PC-3 (cell line): Measurements from ENCODE around the genes ZNG1F and FOXD4L3.

GRCh38 chr9:38063912-38064650, 4.9 kb downstream of the SHB start:
- RAMPAGE, long total RNA, result no peak

DNA sequence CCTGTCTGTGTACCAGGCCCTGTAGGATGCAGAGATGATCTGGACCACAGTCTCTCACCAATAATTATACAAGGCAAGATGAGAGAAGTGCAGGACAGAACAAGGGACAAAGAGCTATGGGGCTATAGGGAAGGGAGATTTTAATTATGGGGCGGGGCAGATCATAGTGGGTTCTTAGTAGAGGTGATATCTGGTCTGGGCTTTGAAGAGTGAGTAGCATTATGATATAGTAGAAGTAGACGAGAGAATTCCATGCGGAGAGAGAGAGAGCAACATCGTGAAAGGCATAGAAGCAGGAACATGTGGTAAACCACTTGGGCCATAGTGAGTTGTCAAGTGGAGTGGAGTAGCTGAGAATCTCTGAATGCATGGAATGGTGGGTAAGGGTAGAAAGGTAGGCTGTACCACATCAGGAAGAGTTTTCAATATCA, 4.3 kb upstream of the SHB start:
- RAMPAGE, long total RNA, result no peak

- RAMPAGE, long total RNA, result no peak
Measured at GRCh38 chr9:38130649-38131242, 61.7 kb upstream of the SHB start.

GRCh38 chr9:38652394-38652670, 31.9 kb upstream of the ANKRD18A start:
- RAMPAGE, long total RNA, result no peak

- RAMPAGE, long total RNA, result no peak
Measured at GRCh38 chr9:38687998-38688371, 31.9 kb downstream of the FAM240B start.

DNA sequence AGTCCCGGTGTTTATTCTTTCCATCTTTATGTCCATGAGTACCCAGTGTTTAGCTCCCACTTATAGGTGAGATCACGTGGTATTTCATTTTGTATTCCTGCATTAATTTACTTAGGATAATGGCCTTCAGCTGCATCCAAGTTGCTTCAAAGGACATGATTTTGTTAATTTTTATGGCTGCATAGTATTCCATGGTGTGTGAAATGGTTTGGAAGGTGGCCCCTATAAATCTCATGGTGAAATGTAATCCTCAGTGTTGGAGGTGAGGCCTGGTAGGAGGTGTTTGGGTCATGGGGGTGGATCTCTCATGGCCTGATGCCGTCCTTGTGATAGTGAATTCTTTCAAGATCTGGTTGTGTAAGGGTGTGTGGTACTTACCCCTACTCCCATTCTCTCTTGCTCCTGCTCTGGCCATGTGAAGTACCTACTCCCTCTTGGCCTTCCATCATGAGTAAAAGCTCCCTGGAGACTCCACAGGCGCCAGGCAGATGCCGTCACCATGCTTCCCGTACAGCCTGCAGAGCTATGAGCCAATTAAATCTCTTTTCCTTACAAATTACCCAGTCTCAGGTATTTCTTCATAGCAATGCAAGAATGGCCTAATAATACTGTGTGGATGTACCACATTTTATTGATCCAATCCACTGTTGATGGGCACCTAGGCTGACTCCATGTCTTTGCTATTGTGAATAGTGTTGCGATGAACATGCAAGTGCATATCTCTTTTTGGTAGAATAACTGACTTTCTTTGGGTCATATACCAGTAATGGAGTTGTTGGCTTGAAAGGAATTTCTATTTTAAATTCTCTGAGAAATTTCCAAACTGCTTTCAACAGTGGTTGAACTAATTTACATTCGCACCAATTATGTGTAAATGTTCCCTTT, 139.9 kb downstream of the FOXD4L6 start:
- RAMPAGE, long total RNA, result no peak

DNA sequence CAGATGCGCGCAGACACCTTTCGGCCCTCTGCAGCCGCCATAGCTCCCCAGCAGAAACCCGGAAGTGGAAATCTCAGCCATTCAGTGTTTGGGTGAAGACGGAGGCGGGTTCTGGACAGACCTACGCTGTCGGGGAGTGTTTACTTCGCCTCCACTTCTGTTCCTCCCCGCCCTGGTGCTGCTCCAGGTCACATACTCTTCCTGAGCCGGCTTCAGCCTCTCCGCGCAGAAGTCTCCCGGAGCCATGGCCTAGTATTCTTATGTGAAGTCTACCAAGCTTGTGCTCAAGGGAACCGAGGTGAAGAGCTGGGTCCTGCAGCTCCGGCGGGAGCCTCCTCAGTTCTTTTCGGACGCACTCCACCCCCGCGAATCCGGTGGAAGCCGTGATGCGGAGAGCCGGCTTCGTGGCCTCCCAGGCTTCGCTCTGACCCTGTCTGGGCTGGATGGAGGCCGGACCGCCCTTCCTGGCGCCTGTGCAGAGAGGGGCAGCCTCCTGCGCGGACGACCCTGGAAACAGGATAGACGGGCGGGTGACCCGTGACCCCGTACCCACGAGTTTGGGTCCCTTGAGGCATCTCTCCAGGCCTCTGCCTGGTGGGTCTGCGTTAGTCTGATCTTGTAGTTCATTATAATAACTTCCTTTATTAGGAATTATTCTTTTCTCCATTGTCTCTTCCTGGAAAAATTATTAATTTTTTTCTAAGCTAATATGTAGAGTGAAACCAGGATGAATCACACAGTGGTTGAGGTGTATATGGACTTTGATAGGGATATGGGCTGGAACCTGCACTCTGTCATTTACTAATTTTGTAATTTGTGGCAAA, 136.1 kb downstream of the FOXD4L6 start:
- RAMPAGE, long total RNA, result no peak

- RAMPAGE, long total RNA, result no peak
Measured at GRCh38 chr9:41189235-41189568, at the start of gene ZNG1F. TSS of gene ZNG1F (minus strand) at chr9:41189317.

DNA sequence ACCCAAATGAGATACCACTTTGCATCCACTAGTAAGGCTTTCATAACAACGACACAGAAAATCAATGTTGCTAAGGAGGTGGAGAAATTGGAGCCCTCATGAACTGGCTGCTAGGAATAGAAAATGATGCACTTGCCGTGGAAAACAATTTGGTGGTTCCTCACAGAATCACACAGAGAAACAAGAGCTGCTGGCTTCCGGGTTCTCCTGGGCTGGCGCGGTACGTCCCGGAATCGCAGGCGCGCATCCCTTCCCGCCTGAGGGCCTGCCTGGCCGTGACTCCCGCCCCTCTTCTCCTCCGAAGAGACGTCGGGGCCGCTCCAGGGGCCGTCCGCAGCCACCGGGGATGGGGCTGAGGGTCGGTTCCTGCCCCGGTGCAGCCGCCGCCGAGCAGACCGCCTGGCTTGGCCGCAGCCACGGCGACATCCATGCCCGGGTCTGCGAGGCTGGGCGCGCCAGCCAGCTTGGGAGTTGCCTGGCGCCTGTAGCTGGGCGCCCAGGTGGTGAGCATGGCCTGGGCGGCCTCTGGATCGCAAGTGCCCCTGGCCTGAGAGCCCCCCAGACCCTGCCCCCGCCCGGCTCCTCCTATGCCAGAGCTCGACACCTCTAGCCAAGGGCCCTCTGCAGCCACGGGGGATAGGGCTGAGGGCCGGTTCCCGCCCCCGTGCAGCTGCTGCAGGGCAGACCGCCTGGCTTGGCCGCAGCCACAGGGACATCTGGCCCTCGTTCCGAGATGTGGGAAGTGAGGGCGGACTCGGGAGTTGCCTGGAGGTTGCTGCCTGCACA, 83.9 kb upstream of the ZNG1F start:
- RAMPAGE, long total RNA, result no peak

GRCh38 chr9:42792062-42792498, 608.6 kb downstream of the SPATA31A6 start:
- RAMPAGE, long total RNA, result no peak

DNA sequence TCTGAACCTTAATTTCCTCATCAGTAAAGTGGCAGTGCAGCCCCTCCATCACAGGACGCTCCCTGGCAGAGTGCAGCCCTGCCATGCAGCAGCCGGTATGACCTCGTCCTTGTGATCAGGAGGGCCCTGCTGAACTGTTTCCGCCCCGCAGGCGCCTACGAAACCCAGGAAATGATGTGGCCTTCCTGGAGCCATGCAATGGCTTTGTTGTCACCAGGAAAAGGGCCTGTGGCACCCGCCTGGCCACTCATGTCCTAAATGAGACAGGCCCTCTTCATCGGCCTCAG, 365.2 kb downstream of the SPATA31A7 start:
- RAMPAGE, long total RNA, result no peak

DNA sequence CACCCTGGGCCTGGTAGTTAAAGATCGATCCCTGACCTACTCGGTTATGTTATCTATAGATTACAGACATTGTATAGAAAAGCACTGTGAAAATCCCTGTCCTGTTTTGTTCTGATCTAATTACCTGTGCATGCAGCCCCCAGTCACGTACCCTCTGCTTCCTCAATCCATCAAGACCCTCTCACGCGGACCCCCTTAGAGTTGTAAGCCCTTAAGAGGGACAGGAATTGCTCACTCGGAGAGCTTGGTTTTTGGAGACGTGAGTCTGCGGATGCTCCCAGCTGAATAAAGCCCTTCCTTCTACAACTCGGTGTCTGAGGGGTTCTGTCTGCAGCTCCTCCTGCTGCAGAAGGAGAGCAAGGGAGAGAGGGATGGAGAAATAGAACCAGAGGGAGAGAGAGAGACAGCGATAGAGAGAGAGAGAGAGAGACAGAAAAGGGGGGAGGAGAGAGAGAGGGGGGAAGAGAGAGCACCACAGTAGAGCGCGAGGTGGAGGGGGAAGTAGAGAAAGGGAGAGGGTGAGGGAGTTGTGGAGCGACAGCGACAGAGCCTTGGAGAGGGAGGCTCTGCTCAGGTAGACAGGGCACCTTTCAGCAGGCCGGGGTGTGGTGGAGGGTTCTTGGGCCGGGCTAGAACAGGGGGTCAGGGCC, 1611.2 kb downstream of the SPATA31A7 start:
- RAMPAGE, long total RNA, result no peak

DNA sequence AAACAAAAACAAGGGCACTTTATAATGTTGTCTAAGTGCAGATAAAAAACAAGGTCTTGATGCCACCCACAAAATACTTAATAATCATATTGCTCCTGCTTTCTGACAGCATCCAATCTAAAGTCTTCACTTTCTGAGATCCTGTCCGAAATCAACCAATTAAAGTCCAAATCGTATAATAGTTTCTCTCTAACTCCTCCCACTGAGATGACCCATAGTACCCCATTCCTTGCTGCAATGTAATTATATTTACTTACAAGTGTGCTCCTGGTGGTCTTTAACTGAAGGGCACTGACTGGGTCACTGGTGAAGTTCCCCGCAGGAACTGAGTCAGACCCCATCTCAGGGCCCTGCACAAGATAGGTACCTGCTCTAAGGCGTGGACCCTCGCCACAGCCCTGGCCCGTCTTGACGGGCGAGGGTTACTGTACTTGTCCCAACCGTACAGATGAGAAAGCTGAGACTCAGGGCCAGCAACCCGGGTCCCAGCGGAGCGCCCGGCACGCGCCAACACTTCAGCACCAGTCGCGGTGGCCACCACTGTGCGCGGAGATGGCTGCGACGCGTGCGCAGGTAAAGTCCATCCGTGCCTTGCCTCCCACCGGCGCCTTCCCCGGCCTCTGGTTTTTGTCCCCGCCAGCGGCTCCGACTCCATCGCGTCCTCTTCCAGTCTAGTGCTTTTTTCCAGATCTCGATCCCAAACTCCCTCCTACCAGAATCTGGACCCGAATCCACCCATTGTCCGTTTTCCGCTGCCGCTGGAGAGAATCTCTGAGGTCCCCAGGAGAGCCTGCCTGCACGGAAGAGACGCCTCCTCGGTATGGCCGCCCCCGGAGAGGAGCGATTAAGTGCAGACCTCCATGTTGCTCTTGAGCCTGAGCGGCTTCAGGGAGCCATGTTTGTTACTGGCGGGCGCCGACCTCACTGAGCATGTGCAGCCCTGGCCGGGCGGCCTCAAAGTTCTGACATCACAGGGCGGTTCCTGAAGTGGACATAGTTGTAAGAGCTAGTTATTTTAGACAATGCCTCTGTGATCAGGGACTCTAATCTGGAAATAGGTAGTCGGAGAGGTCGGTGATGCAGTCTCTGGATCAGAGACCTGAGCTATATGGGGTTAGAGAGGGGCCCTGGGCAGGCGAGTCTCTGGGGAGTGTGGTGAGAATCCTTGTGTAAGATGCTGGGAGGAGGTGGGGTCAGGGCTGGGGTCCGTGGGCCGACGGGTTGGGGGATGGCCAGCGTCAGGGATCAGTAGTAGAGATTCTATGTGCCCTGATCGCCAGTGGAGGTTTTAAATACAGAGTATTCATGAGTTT, 1707.8 kb downstream of the SPATA31A7 start:
- RAMPAGE, long total RNA, result start-site peak on the minus strand centred at position 549 of the sequence, 7 bp wide, 31 and 7 reads in 2 replicates; start-site peak on the minus strand centred at position 918 of the sequence, 34 bp wide, 11 and 6 reads in 2 replicates

GRCh38 chr9:63378919-63379401, 1906.0 kb downstream of the FOXD4L5 start:
- RAMPAGE, long total RNA, result no peak

- RAMPAGE, long total RNA, result no peak
Measured at GRCh38 chr9:64051037-64051419, 1234.0 kb downstream of the FOXD4L5 start.

- RAMPAGE, long total RNA, result no peak
Measured at GRCh38 chr9:66265490-66265803, 528.5 kb downstream of the FOXD4L4 start.

DNA sequence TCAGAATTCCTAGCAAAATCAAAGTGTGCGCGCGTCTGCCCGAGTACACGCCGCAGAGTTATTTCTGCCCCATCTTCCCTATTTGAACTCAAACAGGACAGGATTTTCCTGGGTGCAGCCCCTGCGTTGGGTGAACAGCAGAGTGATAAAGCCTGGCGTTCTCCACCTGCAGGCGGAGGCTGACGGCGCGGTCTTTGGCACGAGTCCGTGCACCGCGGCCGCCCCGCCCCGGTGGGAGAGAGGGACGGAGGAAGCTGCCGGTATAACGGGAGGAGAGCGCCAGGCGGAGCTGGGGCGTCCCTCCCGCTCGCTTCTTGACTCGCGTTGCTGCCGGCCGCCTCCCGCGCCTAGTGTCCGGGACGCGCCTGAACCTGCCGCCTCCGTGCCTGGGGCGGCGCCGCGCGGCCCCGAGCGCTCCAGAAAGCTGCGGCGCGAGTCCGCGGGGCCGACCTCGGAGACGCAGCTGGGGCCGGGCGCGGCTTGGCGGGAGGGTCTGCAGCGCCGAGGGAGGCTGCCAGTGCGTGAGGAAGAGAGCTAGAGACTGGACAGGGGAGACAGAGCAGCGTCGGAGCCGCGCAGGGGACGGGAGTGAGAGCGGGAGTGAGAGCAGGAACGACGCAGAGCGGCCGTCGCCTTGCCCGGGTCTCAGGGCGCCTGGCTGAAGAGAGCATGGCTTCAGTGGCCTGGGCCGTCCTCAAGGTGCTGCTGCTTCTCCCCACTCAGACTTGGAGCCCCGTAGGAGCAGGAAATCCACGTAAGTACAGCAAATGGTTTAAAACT, 66.7 kb upstream of the SPATA31A3 start:
- RAMPAGE, long total RNA, result no peak

DNA sequence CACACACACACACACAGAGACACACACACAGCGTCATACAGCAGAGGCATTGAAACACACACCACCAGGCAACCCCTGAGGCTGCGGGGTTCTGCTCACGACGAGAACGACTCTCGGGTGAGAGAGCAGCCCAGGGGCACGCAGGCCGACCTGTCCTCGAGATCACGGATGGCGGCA, 132.6 kb upstream of the ANKRD20A1 start:
- RAMPAGE, long total RNA, result no peak

GRCh38 chr9:68302523-68302988, at the start of gene FOXD4L3:
TSS of gene FOXD4L3 (plus strand) at chr9:68302867.
- RAMPAGE, long total RNA, result no peak

GRCh38 chr9:68706068-68707034, 1.3 kb downstream of the PIP5K1B start:
- RAMPAGE, long total RNA, result no peak